Heart (tissue), 3 donors: ENCODE data around the gene ARHGEF19.

DNA sequence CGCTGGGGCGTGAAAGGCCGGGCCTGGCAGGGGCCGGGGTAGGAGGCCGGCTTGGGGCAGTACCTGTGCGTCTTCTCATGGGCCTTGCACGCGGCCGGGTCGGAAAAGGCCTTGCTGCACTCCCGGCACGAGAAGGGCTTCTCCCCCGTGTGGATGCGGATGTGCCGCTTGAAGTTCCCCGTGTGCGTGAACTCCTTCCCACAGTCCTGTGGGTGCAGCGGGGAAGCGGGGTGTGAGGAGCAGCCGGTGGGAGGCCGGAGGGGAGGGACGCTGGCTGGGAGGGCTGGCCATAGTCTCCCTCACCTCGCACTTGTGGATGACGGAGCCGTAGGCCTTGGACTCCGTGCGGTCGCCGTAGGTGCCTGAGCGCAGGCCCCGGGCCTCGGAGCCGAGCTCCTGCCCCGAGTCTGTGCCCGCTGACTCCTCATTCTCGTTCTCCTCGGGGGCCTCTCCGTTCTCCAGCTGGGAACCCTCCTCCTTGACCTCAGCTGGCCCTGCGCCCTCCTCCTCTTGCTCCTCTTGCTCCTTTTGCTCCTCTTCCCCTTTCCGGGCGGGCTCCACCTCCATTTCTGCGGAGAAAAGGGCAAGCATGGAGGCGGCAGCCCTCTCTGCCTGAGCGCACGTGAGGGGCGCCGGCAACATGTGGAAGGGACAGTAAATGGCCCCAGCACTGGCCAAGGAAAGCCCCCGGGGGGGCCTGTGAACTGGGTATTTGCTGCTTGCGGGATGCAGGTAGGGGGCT lies 31.1 kb downstream of the ZBTB17 start:
- RAMPAGE, long total RNA, 2 experiments = no peak in any of the 2 experiments

- RAMPAGE, long total RNA, 2 experiments = no peak in any of the 2 experiments
Observed at GRCh38 chr1:15947702-15948617, 27.9 kb downstream of the ZBTB17 start.

DNA sequence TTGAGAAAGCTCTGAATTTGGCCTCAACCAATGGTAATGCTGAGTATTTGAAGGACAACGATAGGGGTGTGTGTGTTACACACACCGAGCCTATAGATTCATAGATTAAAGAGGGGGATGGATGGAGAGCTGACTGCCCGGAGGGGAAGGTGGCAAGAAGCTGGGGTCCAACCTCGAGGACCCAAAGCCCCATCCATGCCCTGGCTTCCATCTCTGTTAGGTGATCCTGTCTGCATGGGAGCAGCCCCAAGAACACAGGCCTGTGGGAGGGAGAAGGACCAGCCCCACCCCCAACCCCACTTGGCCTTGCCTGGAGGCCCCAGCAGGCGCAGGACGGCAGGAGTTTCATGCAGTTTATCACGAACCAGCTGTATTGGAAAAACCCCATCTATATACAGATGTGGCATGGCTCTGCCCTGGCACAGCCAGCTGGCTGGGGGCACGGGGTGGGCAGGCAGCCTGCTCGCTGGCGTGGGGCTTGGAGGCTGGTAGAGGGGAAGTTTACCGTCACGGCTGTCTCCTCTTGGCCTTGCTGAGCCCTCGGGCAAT lies 3.2 kb downstream of the HSPB7 start:
- RAMPAGE, long total RNA, 2 experiments = no peak in any of the 2 experiments

- RAMPAGE, long total RNA, 2 experiments = no peak in any of the 2 experiments
Observed at GRCh38 chr1:16075928-16076479, 2.6 kb upstream of the FAM131C start.

DNA sequence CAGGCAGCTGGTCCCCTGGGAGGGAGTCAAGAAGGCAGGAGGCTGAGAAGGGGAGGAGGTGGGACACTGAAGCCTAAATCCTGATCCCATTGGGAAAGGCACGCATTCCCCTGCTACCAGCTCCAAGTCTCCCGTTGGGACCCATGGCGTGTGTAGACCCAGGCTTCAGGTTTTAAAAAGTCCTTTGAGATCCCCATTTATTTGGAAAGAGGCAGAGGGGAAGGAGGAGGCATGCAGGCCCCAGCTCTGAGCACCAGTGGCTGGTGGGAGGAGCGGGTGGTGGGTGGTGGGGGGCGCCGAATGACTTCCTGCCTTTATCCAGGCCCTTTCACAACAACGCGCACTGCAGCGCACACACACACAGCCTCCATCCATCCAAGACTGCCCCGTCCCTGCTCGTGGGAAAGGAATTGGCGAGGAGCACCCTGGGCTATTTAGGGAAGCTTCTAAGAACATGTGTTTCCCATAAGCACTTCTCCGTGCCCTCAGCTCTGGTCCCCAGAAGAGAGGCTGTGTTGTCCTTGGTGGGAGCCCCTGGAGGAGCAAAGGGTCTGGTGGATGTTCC lies 28.3 kb downstream of the EPHA2 start:
- RAMPAGE, long total RNA, 2 experiments = no peak in any of the 2 experiments

GRCh38 chr1:16152330-16153611 lies 3.1 kb downstream of the EPHA2 start:
- RAMPAGE, long total RNA, 2 experiments = no peak in any of the 2 experiments

- RAMPAGE, long total RNA, 2 experiments = no peak in any of the 2 experiments
Observed at GRCh38 chr1:16165481-16165842, 9.6 kb upstream of the EPHA2 start.

DNA sequence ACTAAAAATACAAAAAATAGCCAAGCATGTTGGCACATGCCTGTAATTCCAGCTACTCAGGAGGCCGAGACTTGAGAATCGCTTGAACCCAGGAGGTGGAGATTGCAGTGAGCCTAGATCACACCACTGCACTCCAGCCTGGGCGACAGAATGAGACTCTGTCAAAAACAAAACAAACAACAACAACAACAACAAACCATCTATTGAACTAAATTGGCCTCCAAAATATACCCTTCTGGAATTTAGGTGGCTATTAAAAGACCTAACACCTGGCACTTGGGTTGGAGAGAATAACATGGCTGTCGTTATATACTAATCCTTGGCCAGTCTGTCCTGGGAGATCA lies 24.1 kb downstream of the ARHGEF19 start:
- RAMPAGE, long total RNA, 2 experiments = no peak in any of the 2 experiments

GRCh38 chr1:16212051-16213056 lies at the start of gene ARHGEF19:
ARHGEF19 (minus strand) TSS chr1:16212652.
- RAMPAGE, long total RNA, 2 experiments = no peak in any of the 2 experiments

DNA sequence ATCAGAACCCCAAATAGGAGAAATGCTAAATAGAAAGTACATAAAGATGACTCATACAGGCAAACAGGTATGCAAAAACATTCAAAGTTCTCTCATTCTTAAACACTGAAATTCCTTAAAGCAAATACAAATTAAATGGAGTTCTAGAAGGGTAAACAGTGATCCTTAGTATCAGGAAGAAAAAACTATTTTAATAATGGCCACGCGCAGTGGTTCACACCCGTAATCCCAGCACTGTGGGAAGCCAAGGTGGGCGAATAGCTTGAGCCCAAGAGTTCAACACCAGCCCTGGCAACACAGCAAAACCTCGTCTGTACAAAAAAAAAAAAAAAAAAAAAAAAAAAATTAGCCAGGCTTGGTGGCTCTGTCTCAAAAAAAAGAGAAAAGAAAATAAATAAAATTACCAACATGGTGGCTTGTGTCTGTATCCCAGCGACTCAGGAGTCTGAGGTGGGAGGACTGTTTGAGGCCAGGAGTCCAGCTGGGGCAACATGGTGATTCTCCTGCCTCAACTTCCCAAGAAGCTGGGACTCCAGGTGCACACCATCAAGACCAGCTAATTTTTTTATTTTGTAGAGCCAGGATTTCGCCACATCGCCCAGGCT lies 17.4 kb downstream of the FBXO42 start:
- RAMPAGE, long total RNA, 2 experiments = no peak in any of the 2 experiments

DNA sequence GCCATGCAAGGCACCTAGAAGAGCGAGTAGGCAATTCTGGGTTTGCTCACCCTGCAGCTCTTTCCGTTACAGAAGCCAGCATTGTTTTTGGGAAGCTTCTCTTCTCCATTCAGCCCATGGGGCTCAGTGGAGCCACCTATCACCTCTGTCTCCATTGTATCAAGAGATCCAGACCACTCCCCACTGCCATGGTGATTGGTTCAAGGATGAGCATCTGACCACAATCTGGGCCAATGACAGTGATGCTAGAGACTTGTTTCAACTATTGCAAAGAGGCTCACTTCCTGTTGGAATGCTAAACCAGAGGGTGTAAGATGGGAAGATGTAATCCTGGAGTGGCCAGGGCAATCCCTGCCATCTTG lies 6.6 kb downstream of the SPATA21 start:
- RAMPAGE, long total RNA, 2 experiments = no peak in any of the 2 experiments

GRCh38 chr1:16442865-16443386 lies 2.4 kb downstream of the NECAP2 start:
- RAMPAGE, long total RNA, 2 experiments = no peak in any of the 2 experiments

GRCh38 chr1:16458655-16459196 lies 18.2 kb downstream of the NECAP2 start:
- RAMPAGE, long total RNA, 2 experiments = no peak in any of the 2 experiments

DNA sequence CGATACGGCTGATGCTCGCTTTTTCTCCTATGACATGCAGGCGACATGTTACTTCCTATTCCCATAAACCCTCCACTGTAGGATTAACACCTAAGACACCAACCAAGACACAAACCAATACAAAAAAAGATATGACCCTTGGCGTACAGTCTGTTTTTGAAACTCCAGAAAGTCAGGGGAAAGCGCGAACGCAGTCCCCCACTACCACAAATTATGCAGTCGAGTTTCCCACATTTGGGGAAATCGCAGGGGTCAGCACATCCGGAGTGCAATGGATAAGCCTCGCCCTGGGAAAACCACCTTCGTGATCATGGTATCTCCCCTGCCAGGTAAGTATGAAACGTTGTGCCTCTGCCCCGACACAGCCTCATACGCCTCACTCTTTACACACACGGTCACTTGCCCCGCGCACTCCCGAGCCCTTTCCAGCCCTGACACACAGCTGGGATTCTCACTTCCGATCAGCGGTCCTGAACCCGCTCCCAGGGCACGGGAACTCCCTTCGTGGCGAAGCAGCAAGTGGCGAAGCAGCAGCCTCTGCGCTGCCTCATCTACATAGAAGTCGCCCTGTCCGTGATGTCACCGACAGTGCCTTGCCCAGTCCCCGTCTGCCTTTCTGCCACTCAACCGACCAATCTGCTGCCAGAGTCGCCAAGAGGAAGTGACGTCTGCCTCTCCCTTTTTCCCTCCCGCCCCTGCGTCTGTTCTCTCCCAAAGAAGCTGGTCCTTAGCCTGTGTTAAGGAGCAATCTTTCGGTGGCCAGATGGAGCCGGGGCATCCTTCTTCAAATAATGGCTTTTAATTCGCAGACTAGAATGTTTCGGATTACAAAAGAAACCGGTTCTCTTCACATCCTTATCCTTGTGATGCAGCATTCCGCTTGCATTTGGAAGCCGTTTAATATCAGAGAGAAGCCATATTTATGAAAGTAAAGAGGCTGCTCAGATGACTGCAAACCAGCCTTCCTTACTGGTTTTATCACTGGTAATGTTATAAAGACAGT lies 73.7 kb downstream of the NECAP2 start:
- RAMPAGE, long total RNA, 2 experiments = start-site peak on the minus strand in 1 of 2 experiments, centred at positions 334 to 562 of the sequence, 6 to 8 reads per replicate

DNA sequence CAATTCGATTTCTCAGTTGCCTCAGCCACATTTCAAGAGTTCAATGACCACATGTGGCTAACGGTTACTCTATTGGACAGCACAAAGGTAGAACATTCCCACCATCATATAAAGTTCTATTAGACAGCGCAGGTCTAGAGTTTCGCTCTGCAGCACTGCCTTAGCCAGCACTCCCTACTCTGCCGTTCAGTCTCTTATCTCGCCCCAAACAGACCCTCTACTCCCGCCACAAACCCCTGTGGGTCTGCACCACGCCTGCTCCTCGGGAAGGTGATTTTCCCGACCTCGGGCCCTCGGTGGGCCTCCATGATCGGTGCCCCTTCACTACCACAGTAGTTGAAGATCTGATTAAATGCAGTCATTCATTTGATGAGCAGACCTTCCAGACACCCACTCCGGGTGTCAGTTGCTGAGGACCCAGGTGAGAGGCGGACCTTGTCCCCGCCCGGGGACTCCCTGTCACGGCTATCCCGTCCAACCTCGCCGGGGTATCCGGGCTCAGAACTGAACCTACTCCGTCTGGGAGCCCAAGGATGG lies 203.5 kb downstream of the NECAP2 start:
- RAMPAGE, long total RNA, 2 experiments = no peak in any of the 2 experiments

- RAMPAGE, long total RNA, 2 experiments = start-site peak on the minus strand in 1 of 2 experiments, at chr1:16644664-16644687 at its widest, 63 reads per replicate
Observed at GRCh38 chr1:16644469-16645355, 204.2 kb downstream of the NECAP2 start.

DNA sequence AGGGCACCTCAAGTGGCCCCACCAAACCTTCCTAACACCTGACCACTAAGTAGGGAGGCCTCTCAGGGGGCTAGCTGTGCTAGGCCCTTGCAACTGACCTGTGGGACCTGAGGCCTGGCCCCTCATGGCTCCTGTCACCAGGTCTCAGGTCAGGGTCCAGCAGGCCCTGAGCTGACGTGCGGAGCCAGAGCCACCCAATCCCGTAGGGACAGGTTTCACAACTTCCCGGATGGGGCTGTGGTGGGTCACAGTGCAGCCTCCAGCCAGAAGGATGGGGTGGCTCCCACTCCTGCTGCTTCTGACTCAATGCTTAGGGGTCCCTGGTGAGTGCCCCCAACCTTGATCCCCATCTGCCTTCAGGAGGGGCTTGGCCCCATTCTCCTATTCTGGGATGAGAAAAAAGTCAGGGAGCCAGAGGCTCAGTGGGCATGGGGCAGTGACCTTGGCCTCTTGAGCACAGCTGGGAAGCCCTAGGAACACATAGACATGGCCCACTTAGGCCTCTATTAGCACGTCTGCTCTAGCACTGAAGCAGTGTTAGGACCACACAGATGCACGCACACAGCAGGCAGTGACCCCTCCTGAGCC lies 204.9 kb downstream of the NECAP2 start:
- RAMPAGE, long total RNA, 2 experiments = no peak in any of the 2 experiments

DNA sequence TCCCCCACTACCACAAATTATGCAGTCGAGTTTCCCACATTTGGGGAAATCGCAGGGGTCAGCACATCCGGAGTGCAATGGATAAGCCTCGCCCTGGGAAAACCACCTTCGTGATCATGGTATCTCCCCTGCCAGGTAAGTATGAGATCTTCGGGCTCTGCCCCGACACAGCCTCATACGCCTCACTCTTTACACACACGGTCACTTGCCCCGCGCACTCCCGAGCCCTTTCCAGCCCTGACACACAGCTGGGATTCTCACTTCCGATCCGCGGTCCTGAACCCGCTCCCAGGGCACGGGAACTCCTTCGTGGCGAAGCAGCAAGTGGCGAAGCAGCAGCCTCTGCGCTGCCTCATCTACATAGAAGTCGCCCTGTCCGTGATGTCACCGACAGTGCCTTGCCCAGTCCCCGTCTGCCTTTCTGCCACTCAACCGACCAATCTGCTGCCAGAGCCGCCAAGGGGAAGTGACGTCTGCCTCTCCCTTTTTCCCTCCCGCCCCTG lies 226.3 kb downstream of the NECAP2 start:
- RAMPAGE, long total RNA, 2 experiments = no peak in any of the 2 experiments

- RAMPAGE, long total RNA, 2 experiments = no peak in any of the 2 experiments
Observed at GRCh38 chr1:16735420-16735619, 186.4 kb upstream of the CROCC start.

GRCh38 chr1:16740050-16740913 lies 181.4 kb upstream of the CROCC start:
- RAMPAGE, long total RNA, 2 experiments = no peak in any of the 2 experiments